Mesenchymal stem cell of the bone marrow (primary cell): ENCODE results near the genes TTLL3, CIDEC, BRK1 and GHRL.

GRCh38 chr3:9435506-9436052 lies 38.2 kb downstream of the SETD5 start:
- CAGE, long polyA plus RNA: no peak

GRCh38 chr3:9695667-9695884 lies 8.1 kb upstream of the CPNE9 start:
- CAGE, long polyA plus RNA: no peak

GRCh38 chr3:9767401-9767866 lies 2.3 kb downstream of the CAMK1 start:
- CAGE, long polyA plus RNA: no peak

GRCh38 chr3:9783954-9784501 lies 8.2 kb downstream of the TADA3 start:
- CAGE, long polyA plus RNA: no peak

DNA sequence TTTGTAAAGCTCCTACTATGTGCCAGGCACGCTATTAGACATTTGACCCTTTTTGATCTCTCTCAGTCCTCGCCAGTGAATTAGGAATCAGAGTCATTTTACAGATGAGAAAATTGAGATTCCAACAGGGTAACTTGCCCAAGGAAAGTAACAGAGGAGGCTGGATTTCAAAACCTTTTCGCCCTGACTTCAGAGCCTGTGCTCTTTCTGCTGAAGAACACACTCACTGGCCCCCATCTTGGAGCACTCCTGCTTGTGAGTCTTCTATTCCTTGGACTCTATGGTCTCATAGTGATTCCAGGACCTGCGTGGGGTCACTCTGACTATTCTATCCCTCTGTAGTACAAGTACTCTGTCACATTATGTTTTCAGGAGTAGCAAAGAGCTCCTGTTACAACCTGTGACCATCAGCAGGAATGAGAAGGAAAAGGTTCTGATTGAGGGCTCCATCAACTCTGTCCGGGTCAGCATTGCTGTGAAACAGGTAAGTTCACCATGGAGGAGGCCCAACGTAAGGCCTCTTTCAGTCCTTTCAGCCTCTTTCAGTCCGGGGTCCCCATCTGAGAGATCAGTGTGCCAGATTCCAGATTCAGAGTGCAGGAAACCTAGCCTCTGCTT lies 7.0 kb downstream of the ARPC4 start:
- CAGE, long polyA plus RNA: no peak

GRCh38 chr3:9809570-9810541 lies at the start of gene TTLL3:
TTLL3 (plus strand) TSS chr3:9810262.
- CAGE, long polyA plus RNA: no peak

- CAGE, long polyA plus RNA: no peak
Observed at GRCh38 chr3:9880056-9880690, at the start of gene CIDEC. CIDEC (minus strand) TSS chr3:9880253.

GRCh38 chr3:9914913-9915514 lies 1.9 kb upstream of the IL17RC start:
- CAGE, long polyA plus RNA: no peak

DNA sequence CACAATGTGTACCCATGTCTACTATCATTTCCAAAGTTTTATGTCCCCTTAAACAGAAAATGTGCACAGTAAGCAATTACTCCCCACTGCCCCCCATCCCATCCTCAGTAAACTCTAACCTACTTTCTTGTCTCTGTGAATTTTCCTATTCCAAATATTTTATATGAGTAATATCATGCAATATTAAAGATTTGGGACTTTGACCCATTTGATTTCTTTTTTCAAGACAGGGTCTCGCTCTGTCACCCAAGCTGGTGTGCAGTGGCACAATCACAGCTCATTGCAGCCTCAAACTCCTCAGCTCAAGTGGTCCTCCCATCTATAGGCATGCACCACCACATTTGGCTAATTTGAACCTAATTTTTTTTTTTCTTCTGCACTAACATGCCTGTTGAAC lies 14.8 kb upstream of the PRRT3 start:
- CAGE, long polyA plus RNA: no peak

DNA sequence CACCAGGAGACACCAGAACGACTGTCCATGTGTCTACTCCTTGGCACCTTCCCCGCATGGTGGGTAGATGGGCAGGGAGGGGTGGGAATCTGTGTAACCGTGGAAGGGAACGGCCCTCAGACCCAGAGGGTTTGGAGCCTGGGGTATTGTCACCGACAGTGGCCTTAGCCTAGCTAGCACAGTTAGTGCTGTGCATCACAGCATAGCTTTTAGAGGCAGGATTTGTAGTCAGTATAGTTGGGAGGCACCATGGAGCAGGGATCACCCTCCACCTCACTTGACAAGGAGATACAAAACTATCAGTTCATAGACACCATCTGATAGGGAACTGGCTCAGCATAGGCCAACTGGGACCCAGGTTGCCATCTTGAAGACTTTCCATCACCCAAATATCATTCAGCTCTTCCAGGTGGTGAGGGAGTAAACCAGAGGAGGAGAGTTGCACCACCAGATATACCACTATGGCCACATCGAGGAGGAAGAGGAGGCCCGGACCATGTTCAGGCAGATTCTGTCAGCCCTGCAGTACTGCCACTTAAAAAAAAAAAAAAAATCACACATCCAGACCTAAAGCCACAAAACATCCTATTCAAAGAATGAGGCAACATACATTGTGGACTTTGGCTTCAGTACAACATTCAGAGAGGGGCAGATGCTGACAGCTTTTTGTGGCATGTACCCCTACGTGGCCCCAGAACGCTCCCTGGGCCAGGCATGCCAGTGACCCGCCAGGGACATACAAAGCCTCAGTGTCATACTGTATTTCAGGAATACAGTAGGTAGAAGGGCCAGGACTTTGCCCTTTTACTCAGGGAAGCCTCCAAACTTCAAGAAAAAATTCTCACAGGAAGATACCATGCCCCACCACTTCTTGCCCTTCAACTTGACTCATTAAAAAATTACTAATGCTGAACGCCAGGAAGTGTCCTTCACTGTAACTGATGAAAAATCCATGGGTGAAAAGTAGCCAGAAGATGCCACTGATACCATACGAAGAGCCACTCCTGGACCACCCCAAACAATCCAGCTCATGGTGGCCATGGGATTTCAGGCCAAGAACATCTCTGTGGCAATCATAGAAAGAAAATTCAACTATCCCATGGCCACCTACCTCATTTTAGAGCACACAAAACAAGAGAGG lies 18.4 kb upstream of the EMC3 start:
- CAGE, long polyA plus RNA: no peak

- CAGE, long polyA plus RNA: no peak
Observed at GRCh38 chr3:10115279-10116721, at the start of gene BRK1. BRK1 (plus strand) TSS chr3:10115675.

- CAGE, long polyA plus RNA: no peak
Observed at GRCh38 chr3:10142633-10143255, 1.2 kb downstream of the VHL start.

DNA sequence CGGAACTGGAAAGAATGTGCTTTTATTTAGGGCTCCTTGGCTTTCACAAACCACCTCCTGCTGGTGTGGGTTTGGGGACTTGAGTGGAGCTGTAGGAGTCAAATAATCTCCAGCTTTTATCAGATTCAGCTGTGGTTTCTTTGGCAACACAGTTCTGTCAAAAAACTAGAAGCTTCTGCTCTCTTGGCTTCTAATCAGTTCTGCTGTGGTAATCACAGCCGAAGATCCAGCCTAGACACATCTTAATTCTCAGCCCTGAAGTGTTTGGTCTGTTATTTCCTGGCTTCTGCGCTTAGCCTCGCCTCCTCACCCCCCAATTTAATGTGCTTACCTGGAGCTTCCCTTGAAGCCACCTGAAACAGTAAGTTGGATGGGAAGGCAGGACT lies 21.4 kb downstream of the IRAK2 start:
- CAGE, long polyA plus RNA: no peak

DNA sequence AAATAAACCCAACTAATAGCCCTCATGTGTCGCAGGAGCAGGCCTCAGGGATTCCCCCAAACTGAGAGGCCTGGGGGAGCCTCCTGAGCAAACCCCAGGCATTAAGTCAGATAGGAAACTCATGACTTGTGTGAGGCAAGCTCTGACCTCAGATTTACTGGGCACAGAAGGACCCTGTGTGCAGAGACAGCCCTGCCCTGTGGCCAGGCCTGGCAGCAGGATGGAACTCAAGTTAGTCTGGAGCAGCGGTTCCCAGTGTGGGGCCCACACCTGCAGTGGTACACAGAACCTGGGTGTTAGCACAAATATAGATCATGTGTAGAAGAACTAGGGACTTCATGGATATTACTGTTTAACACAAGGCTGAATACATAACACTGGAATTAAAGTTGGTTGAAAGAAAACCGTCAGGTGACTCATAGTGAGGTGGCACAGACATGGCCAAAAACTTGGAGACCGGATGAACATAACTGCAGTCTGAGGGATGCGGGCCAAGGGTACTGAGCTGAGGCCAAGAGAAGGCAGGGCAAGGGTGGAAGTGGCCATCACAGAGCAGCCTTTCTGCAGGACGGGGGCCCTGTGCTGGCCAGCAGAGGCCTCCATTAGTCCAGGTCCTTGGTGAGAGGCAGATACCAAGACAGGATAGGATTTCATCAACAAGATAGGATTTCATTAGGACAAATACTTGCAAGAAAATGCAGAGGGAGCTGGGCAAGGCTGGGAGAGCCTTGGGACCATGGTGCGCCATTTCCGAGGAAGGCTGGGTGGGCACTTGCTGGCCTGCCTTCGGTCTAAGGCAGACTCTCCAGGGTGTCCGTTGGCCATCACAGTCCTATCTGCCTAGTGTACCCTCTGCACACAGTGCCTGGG lies 40.9 kb downstream of the IRAK2 start:
- CAGE, long polyA plus RNA: no peak

DNA sequence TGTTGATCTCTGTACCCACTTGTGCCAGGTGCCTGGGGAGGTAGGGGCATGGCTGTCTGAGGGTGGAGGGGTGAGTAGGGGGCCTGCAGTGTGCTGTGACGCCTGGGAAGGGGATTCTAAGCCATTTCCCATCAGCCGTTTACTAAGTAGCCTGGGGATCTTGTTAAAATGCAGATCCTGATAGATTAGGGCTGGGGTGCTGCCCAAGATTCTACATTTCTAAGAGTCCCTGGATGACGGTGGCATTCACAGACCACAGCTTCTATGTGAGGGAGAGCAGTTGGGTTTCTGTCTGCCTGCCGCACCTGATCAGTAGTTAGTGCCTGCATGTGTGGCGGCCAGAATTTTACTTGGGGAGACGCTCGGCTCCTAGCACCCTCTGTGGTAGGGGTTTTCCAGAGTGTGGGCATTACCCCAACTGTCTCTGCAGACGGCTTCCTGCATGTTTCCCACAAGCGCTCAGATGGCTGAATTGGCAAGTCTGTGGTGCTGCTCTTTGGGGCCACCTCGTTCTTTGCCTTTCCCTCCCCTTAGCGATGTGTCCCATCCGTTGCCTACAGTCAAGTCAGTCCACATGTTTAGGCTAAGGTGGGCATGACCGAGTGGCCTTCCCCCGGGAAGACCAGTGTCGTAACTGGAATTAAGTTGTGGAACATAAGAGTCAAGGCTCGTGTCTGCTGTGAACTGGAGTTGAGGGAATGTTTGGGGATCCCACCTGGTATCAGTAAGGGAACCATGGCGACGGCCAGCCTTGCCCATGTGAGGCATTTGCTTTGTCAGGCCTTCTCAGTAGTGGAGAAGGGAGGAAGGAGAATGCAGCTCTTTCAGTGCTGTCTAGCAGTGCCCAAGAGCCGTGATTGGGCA lies 8.2 kb downstream of the GHRL start:
- CAGE, long polyA plus RNA: no peak

DNA sequence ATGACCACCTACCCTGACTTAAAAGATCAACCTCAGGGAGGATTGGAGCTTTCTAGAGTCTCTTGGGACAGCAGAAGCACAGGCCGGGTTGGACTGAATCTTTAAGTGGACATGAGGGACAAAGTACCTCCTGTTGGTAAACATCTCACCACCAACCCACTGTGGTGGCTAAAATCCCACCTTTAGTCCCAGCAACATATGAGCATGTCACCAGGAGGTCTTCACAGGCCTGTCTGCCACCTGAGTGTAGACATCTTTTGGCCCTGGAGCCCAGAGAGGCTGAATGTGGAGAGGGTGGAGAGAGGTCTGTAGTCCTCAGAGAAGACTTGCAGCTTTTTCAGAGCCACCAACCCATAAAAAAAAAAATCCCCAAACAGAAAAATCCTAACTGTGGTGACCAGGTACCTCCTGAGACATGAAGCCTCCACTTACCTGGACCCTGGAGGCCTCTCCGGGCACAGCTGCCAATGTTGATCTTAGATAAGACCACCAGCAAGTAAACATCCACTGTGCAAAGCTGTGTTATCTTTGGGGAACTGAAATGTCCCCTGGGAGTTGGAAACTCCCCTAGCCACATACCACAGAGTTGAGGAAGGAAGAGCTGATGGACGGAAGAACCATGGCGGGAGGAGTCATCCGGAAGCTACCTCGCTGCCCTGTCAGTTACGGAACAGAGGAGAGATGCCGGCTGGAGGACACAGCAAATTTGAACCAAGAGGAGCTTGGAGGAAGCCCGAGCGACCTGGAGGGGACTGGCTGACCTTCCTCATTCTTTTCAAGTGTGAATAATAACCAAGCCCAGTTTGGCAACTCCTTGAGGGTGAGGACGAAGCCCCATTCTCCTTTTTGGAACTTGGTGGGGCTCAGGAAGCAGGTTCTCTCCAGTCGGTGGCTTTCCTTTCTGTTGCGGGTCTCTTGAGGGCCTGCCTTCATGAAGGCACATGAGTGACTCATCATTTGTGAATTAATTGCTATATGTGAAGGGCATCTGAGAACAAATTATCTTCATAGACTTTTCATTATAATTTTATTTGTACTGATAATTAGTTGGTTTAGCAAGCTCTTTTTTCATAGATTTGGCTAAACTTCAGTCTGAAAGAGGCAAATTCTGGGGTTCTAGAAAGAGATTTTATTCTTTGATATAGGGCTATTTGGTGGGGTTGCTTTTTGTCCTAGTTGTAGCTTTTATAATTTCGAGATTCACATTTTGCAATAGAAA lies at the start of gene GHRL:
Gene GHRL, minus strand, starts transcription at position 538 of the 1,219 bp plus-strand sequence.
- CAGE, long polyA plus RNA: no peak

- CAGE, long polyA plus RNA: no peak
Observed at GRCh38 chr3:10311822-10312473, 9.0 kb downstream of the SEC13 start.

GRCh38 chr3:10707654-10707866 lies 108.5 kb upstream of the SLC6A11 start:
- CAGE, long polyA plus RNA: no peak

DNA sequence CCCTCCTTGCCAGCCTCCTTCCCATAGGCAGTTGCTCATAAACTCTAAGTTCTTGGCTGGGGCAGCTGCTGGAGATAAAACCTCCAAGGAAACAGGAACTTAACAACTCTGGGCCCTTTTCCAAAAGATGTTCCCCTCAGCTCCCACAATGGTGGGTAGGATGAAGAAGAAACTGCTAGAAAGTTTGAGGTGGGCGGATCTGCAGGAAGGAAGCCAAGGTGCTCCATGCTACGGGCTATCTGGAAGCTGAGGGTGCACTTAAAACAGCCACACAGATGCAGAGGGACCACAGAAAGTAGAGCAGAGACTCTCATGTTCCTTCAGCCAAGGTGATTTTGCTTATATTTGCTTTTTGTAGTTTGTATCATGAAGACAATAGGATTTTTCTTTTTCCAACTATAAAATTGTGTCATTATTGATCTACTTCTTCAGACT lies 29.4 kb downstream of the SLC6A11 start:
- CAGE, long polyA plus RNA: no peak

DNA sequence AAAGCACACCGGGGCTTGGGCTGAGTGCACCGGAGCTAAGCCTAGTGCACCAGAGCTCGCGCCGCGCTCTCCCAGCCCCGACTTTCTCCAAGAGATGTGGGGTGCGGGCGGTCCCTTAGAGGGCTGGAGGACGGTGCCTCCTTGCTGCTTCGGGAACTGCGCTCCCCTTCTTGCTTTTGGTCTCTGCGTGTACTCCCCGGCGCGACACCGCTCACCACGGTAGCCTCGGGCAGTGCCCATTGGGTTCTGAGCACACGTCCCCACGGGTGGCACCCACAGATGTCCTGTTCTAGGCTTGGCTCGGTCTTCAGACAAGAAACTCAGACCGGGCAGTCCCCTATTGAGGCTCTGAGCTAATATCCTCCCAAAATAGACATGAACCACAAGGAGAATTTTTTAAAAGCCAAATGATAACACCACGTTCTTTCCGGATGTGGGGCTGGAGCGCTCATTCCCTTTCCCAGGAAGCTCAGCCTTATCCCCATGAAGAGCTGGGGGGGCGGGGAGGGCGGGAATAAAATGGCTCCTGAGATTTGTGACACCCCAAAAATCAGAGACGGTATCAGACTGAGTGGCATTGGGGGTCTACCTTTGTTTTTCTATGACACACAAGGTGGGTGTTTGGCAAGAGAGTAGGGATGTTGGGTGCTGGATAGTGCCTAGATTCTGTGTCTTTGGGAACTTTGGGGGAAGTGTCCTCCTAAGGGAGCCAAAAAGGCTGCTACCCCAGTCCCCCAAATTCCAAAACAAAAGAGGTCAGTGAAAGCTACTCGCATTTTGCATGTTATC lies 1.1 kb downstream of the SLC6A1 start:
- CAGE, long polyA plus RNA: no peak